Skeletal muscle tissue (tissue), 7 donors: ENCODE measurements around the genes FAM13A and BMPR1B.

DNA sequence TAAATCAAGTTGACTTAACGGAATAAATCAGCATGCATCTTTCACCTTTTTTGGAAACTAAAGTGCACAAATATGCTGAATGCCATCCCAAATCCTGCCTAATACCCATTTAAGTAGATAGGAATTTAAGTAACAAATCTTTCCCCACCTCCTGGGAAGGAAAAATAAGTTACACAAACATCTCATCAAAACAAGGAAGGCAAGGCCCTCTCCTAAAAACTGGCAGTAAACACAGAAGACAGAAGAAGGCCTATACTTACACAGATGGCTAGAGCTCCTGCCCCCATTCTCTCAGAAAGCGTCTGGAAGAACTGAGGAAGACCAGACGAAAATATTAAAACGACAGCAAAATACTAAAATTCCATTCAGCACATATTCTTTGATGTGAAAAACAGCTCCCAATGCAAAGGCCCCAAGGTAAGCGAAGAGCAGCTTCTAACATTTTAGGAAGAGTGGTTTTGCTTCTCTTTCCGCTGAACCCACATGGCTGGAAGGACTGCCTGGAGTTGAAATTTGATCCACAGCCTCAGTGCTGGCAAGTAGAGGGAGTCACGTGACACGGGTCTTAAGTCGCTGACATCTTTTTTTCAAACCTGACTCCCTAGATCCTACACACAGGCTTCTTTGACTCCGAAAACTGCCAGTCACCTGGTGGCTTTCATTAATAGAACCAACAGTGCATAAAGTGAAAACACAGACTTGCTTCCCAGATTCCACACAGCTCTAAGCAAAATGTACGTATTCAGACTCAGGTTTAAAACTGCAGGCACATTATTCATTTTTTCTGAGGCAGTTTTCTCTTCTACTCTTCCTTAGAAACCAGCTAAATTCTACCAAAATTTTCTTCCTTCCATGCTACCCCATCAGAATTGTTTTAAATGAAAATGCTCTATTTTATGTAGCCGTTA is at the start of gene FAM13A:
Gene FAM13A (minus strand): TSS at position 508 of the 908 bp plus-strand sequence.
- PRO-cap, 3 experiments: peak in 2 of 3 experiments; most common plus-strand start position 582 of the sequence (in 1); most common minus-strand start position 489 of the sequence (in 1)
- RAMPAGE, long total RNA: no peak
- RRBS, 2 experiments: no CpG with 5 or more reads among the region's 12 CpGs

DNA sequence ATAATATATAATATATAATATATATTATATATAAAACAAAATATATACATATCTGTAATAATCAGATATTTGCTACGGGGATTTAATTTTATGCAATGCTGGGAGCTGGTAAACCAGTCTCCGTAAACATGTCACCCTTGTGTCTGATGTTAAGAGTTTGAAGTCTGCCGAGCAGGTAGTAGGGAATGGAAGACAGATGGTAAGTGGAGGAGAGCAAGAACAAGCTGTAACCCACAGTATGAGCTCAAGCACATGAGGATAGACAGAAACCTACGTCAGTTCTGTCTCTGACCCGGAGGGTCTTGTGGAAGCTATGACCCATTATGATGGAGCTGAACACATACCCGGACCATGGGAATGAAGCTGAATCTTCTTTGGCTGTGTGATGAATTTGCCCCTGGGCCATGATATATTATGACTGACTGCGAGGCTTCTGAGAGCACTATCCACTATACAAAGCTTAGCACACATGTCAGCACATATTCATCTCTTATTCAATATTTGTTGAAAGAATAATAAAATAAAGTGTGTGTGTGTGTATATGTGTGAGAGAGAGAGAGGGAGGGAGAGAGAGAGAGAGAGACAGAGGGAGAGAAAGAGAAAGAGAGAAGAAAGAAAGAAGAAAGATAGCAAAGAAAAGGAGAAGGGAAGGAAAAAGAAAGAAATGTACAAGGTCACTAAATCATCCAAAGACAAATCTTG is 46.3 kb downstream of the TIGD2 start:
- PRO-cap, 3 experiments: no peak in any of the 3 experiments
- RAMPAGE, long total RNA: no peak
- RRBS, 2 experiments: 100% methylated on average over 1 of the region's 7 CpGs; no CpG with 5 or more reads in 1 of the 2 experiments

DNA sequence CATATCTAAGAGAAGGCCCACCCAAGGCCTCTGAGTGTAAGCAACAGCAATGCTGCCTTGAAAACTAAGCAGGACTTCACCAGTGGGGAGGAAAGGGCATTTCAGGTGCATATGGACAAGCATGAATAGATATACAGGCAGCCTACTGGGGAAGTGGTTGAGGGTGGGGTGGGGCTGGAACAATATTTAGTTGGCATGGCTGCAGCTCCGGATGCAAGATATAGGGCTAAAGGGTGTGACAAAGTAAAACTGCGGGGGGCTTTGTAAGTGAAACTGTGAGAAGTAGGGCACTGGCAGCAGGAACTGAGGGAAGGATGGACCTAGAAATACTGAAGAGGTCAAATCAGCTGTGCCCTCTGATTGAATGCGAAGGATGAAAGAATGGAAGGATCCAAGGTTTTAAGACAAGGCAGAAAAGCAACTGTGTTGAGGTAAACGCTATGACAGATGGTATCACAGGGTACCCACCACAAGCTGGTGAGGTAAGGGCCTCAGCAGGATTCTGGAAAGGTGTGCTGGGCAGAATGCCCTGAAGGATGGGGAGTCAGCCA is 23.9 kb downstream of the GPRIN3 start:
- PRO-cap, 3 experiments: no peak in any of the 3 experiments
- RAMPAGE, long total RNA: no peak
- RRBS, 2 experiments: no CpG with 5 or more reads among the region's 4 CpGs

DNA sequence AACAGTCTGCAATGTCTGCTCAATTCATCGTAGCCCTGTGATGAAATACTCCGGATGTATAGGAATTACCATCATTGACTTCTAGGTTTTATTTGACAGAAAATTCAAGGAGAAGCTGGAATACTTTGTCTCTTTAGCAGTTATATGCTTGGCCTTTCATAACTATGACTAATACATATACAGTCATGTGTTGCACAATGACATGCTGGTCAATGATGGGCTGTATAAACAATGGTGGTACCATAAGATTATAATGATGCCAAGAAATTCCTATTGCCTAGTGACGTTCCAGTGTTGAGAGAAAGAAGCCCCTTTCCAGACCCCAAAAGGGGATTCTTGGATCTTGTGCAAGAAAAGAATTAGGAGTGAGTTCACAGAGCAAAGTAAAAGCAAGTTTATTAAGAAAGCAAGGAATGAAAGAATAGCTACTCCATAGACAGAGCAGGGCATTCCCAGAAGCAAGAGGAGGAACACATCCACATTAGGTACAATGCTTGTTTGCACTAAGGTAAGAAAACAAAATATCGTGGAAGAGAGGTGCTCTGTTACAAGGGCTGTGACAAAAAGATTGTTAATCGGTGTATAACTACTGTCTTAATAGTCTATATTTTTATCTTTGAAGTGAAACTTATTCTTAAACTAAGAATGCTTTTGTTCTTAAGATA is 185.3 kb upstream of the GPRIN3 start:
- PRO-cap, 3 experiments: no peak in any of the 3 experiments
- RAMPAGE, long total RNA: no peak
- RRBS, 2 experiments: no CpG with 5 or more reads among the region's 5 CpGs

GRCh38 chr4:89681042-89681699 is 155.8 kb downstream of the SNCA start:
- PRO-cap, 3 experiments: no peak in any of the 3 experiments
- RAMPAGE, long total RNA: no peak
- RRBS, 2 experiments: no CpG with 5 or more reads among the region's 10 CpGs

- PRO-cap, 3 experiments: no peak in any of the 3 experiments
- RAMPAGE, long total RNA: no peak
- RRBS, 2 experiments: no CpG with 5 or more reads among the region's 4 CpGs
Observed at GRCh38 chr4:89708621-89709664, 128.0 kb downstream of the SNCA start.

GRCh38 chr4:89765778-89766447 is 71.0 kb downstream of the SNCA start:
- PRO-cap, 3 experiments: no peak in any of the 3 experiments
- RAMPAGE, long total RNA: no peak
- RRBS, 2 experiments: no CpG with 5 or more reads among the region's 4 CpGs

GRCh38 chr4:89829432-89829889 is 7.5 kb downstream of the SNCA start:
- PRO-cap, 3 experiments: no peak in any of the 3 experiments
- RAMPAGE, long total RNA: no peak
- RRBS, 2 experiments: no CpG with 5 or more reads among the region's 5 CpGs

DNA sequence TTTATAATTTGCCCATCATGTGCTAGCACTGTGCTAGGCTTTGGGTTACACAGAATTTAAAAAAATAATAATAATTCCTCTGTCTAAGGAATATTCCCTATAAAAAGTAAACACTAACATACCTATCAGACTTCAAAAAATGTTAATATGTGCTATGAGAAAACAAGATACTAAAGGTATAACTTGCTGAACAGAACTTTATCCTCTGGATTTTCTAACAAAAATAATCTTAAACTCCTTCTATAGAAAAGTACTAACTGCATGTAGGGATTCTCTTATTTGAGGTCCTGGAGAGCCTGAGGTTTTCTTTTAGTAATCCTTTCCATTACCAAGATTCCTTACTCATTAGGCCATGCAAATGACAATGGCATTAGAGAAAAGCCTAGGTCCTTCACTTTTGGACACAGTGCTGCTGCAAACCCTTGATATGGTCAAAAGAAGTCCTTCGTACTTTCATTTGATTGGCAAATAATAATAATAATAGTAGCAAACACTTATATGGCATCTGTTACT is 3.1 kb downstream of the MMRN1 start:
- PRO-cap, 3 experiments: no peak in any of the 3 experiments
- RAMPAGE, long total RNA: no peak
- RRBS, 2 experiments: no CpG with 5 or more reads among the region's 1 CpG

DNA sequence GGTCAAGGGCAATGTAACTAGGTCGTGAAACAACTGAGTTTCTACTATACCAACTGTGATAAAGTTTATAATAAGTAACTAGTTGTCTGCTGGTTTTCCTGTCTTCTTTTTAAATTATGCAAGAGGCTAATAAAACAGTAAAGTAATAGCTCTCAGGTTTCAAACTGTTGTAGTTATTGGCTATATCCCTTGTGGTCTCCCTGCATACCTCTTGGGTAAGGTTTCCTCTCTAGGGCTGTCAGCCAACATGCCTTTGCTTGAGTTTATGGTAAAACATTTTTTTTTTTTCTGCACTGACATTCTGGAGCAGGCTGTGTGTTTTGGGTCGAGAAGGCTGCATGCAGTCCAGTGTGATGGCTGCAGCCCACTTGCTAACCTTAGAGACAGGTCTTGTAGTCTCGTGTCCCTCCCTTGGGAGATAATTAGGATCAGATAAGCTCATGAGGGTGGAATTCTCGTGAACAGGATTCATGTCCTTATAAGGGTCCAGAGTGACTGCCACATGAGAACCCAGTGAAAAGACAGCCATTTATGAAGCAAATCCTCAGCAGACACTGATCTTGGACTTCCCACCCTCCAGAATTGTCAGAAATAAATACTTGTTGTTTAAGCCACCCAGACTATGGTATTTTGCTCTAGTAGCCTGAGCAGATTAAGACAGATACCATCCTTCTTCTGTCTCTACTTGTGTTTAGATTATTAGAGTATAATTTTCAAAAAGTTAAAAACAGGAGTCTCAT is 831.2 kb downstream of the CCSER1 start:
- PRO-cap, 3 experiments: no peak in any of the 3 experiments
- RAMPAGE, long total RNA: no peak
- RRBS, 2 experiments: no CpG with 5 or more reads among the region's 4 CpGs

DNA sequence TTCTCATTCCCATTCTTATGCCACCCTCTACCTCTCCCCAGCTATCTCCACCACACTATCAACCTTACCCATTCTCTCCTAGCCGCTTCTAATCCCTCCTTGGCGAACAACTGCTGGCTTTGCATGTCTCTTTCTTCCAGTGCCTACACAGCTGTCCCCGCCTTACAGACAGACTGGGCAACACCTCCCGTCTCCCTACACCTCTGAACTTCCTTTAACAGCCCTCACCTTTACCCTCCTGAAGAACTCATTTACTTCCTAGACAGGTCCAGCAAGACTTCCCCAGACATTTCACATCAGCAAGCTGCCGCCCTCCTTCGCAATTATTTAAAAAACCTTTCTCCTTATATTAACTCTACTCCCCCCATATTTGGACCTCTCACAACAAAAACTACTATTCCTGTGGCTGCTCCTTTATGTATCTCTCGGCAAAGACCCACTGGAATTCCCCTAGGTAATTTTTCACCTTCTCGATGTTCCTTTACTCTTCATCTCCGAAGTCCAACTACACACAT is 274.9 kb upstream of the GRID2 start:
- PRO-cap, 3 experiments: no peak in any of the 3 experiments
- RAMPAGE, long total RNA: no peak
- RRBS, 2 experiments: no CpG with 5 or more reads among the region's 9 CpGs

DNA sequence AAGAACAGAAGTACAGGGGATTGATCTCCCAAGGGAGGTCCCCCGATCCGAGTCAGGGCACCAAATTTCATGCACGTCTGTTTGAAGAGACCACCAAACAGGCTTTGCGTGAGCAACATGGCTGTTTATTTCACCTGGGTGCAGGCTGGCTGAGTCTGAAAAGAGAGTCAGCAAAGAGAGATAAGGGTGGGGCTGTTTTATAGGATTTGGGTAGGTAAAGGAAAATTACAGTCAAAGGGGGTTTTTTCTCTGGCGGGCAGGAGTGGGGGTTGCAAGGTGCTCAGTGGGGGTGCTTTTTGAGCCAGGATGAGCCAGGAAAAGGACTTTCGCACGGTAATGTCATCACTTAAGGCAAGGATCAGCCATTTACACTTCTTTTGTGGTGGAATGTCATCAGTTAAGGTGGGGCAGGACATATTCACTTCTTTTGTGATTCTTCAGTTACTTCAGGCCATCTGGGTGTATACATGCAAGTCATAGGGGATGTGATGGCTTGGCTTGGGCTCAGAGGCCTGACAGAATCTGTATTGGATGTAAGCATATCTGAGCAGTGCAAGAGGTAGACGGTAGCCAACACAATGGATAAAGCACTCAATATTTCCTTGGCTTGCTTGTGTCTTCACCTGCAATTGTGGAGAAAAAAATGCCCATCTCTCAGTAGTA is 26.5 kb upstream of the GRID2 start:
- PRO-cap, 3 experiments: no peak in any of the 3 experiments
- RAMPAGE, long total RNA: no peak
- RRBS, 2 experiments: no CpG with 5 or more reads among the region's 8 CpGs

DNA sequence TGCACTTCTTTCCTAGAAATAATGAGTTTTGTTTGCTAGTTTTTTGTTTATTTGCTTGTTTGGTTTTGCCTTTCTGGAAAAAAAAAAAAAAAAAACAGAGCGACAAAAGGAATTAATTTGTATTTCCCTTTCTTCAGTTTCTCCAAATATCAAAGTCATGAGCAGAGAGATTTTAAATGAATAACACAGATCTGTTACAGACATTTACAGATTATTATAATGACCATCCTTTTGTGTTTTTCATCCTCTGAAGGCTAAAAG is 92.8 kb upstream of the SMARCAD1 start:
- PRO-cap, 3 experiments: no peak in any of the 3 experiments
- RAMPAGE, long total RNA: no peak
- RRBS, 2 experiments: no CpG with 5 or more reads among the region's 1 CpG

DNA sequence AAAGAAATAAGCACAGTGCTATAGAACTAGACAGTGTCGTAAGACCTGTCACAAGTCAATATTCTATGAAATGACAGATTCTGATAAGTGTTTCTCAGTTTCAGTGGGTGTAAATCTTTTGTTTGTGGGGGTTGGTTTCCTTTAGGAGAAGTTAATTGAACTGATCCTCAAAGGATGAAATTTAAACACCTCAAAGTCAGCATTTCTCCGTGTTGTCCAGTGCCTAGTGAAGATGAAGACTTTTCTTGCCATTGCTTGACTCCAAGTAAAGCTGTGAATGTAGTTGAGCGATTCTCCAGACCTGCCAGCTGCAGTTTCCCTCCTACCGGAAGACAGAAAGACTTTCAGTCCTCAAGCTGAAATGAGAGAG is 7.9 kb downstream of the PDLIM5 start:
- PRO-cap, 3 experiments: no peak in any of the 3 experiments
- RAMPAGE, long total RNA: no peak
- RRBS, 2 experiments: no CpG with 5 or more reads among the region's 4 CpGs

GRCh38 chr4:94507482-94508318 is 56.0 kb downstream of the PDLIM5 start:
- PRO-cap, 3 experiments: no peak in any of the 3 experiments
- RAMPAGE, long total RNA: no peak
- RRBS, 2 experiments: no CpG with 5 or more reads among the region's 2 CpGs

DNA sequence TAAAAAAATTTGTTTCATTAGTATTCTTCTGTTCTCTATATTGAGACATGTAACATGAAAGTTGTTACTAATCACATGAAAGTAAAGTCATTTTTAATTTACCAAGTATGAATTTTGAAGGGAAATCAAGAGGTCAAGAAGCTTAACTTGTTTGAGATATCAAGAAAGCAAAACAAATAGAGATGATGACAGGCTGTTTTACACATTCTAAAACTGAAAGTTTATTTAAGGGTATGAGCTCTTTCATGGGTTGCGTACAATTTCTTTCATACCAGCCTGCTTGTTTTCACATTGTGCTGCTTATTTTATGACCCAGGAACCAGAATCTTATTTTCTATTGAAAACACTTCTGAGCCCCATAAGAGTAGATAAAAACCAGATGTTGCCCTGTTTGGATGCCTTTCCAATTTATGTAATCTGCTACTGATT is 74.1 kb downstream of the PDLIM5 start:
- PRO-cap, 3 experiments: no peak in any of the 3 experiments
- RAMPAGE, long total RNA: no peak
- RRBS, 2 experiments: no CpG with 5 or more reads among the region's 1 CpG

DNA sequence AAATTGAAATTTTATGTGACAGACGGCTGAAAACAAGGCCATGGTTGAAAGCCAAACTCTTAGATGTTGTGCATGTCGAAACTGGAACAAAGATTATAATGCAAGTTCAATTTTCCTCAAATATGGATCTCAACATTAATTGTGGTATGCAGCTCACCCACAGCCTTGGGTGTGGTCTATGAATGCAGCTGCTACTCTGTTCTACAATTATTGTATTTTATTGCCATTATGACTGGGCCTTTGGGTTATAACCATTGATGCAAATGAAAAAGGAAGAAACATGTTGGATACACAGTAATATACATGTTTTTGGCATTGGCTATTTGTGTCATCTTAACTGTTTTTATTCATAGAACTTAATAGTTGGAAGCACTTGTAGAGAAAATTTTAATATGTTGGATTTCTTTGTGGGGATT is 107.8 kb downstream of the PDLIM5 start:
- PRO-cap, 3 experiments: no peak in any of the 3 experiments
- RAMPAGE, long total RNA: no peak
- RRBS, 2 experiments: no CpG with 5 or more reads among the region's 2 CpGs

GRCh38 chr4:94590471-94591042 is 138.8 kb downstream of the PDLIM5 start:
- PRO-cap, 3 experiments: no peak in any of the 3 experiments
- RAMPAGE, long total RNA: no peak
- RRBS, 2 experiments: no CpG with 5 or more reads among the region's 2 CpGs

GRCh38 chr4:94599438-94600559 is 148.1 kb downstream of the PDLIM5 start:
- PRO-cap, 3 experiments: no peak in any of the 3 experiments
- RAMPAGE, long total RNA: no peak
- RRBS, 2 experiments: no CpG with 5 or more reads among the region's 4 CpGs

DNA sequence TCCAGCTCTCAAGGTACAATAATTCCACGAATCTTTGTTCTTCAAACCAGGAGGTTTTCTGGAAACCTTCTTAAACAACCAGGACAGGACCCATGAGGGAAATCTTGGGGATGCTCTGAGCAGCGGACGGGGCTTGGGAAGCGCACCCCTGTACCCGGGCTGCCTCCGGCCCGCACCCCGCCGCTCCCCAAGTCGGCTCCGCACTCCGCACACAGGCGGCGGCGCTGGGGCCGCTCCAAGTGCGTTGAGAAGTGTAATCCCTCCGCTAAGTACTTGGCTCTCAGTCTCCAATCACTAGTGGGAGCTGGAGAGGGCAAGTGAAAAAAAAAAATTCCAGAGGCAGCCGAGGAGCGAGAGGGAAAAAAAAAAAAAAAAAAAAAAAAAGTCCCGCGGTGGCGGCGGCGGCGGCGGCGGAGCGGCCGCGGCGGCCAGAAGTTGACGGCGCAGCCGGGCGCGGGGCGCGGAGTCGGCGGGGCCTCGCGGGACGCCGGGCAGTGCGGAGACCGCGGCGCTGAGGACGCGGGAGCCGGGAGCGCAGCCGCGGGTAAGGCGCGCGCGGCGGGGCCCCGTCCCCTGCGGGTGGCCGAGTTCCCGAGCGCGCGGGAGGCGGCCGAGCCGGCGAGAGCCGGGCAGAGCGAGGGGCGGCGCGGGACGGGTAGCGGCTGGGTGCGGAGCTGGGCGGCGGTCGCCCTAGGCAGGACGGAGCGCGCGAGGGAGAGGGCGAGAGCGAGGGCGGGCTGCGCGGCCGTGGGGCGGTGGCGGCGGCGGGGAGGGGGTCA is at the start of gene BMPR1B:
Gene BMPR1B (plus strand): TSS at position 431 of the 779 bp plus-strand sequence.
- PRO-cap, 3 experiments: peak in 3 of 3 experiments; most common plus-strand start position 380 of the sequence (in 1); most common minus-strand start position 226 of the sequence (in 1)
- RAMPAGE, long total RNA: no peak
- RRBS, 2 experiments: 2% methylated on average over 34 of the region's 96 CpGs